Tongue (tissue), 2 donors: ENCODE measurements around the genes APH1A and CIART.

- RAMPAGE, long total RNA, result no peak
These were observed 104.9 kb upstream of the NOTCH2NLC start for GRCh38 chr1:149285451-149286056.

GRCh38 chr1:149607698-149608398 is 24.2 kb downstream of the PPIAL4C start:
- RAMPAGE, long total RNA, result no peak

- RAMPAGE, long total RNA, result no peak
These were observed 24.8 kb downstream of the PPIAL4C start for GRCh38 chr1:149608558-149608802.

GRCh38 chr1:149692742-149692963 is 89.8 kb upstream of the FCGR1A start:
- RAMPAGE, long total RNA, result no peak

DNA sequence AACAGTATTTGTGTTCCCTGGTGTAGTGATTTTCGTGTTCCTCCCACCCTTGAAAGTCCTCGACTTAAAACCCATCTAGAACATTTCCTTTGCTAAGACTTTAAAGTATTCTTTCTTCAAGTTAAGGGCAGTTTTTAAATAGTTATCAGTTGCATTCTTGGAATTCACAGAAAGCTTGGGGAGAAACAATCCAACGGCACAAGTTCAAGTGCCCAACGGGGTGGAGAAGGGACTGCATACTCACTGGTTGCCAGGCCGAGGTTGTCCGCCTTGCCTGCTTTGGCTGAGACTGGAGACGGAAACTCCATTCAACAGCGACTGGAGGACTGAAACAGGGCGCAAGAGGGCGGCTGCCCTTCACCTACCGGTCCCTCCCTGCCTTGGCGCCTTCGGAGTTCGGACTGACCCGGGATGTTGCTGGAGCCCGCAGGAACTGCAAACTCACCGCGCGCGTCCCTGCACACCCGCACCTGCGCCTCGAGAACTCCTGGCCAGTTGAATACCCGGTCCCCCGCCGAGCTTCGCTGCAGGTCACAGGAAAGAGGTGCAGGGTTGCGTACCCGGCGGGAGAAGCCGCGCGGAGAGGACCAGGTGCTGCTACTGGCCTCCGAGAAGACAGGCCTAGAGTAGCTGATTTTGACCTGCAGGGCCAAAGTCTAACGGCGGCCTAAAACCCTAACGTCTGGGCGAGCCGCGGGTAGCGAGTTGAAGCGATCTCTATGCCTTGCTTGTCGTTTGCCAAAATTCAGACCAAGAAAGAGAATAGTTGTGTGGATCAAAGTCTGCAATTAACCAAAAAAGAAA is 35.6 kb upstream of the FCGR1A start:
- RAMPAGE, long total RNA, result no peak

DNA sequence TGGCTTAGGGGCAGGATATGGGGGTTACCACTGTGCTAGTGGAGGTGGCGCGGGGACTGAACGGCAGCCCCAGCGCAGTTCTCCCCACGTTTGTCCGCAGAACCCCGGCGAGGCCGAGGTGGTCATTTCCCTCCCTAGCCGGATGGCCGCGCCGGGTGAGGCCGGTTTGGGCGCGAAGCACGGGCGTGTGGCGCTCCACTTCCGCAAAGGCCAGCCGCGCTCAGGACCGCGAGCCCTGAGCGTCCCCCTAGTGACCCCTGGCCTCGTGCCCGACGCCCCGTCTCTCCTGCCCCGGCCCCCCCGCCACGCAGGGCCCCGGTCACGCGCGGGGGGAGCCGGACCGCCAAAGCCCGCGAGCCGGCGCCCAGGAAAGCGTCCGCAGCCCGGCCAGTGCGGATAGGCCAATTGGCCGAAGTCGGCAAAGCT is 860 bp downstream of the H3C14 start:
- RAMPAGE, long total RNA, result no peak

DNA sequence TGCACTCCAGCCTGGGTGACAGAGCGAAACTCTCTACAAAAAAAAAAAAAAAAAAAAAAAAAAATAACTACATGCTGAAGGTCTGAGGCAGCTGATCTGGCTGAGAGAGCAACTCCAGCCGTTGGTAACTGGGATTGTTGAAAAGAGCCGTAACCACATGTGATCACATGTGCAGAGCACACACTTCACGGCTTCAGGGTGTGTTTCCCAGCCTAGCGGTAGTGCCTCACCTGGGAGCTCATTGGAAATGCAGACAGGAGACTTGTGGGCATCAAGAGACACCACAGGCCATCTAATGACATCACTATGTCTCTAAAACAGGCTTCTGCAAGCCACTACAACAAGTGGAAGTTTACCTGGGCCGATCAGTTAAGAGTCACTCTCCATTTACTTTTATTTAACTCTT is 11.8 kb upstream of the OTUD7B start:
- RAMPAGE, long total RNA, result no peak

- RAMPAGE, long total RNA, result no peak
These were observed 26.3 kb downstream of the VPS45 start for GRCh38 chr1:150093837-150094239.

- RAMPAGE, long total RNA, result no peak
These were observed 40.2 kb upstream of the PLEKHO1 start for GRCh38 chr1:150109508-150109974.

- RAMPAGE, long total RNA, result no peak
These were observed 4.3 kb downstream of the PLEKHO1 start for GRCh38 chr1:150153965-150154439.

DNA sequence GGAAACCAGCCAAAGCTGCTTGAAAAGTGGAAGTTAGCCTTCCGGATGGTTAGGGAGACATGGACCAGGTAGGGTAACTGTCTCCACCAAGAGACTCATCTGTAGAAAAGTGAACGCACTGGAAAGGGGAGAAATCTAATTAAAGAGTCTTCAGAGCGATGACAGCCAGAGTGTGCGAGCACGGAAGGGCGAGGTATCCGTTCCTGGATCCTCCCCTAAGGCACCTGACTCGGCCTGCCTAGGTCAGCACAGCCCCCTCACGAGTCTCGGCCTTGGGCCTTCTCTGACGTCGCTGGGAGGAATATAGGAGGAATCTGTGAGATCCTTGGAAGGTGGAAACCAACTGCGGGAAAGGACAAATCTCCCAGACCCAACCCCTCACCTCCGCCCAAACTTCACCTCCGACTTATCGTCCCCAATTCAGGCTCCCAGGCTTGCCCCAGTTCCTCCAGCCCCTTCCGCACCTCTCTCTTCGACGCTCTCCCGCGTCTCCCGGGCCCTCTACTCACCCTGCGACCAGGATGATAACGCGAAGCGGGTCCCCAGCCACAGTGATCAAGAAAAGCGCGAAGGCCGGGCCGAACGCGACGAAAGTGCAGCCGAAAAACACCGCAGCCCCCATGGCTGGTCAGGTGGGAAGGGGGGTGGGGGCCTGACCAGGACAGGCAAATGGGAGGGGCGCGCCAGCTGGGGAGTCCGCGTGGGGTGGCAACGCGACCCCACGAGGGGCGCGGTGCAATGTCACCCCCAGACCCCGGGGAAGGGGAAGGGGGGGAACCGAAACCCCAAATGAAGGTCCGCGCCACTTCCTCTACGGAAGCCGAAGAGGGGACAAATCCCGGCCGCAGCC is at the start of gene APH1A:
Gene APH1A, minus strand, starts transcription at position 828 of the 850 bp plus-strand sequence.
- RAMPAGE, long total RNA, result start-site peak on the minus strand centred at position 791 of the sequence, 85 bp wide, 28 and 90 reads in 2 replicates

DNA sequence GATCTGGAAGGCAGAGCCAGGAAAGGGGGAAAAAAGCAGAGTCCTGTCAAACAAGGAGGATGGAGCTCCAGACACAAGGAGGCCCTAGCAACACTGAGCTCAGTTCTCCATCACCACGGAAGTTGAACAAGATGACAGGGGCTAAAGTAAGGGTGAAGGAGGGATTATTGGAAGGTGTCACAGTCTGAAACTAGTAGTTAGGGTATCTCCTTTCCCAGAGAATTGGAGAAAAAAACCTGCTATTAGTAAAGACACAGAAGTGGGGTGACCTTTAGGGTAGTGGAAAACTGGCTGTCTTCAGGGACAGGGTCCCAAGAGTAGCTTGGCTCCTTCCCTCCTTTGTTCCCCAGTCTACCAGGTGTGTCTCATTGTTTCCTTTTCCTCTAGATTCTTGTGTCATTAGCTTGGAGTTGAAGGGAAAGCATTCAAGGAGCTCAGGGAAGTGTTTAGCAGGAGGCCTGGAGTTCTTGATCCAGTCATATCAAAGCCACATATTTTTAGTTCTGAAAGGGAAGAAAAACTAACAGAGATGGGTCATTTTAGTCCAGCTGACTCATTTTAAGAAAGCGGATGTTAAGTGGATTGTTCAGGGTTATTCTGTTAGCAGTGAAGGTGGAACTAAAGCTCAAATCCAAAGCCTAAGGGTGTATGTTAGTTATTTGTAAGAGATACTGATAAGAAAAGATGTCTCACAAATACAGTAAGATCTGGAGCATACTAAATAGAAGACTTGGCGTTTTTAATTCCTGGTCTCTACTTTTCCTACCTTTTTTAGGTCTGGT is 619 bp downstream of the C1orf54 start:
- RAMPAGE, long total RNA, result no peak

- RAMPAGE, long total RNA, result no peak
These were observed 555 bp upstream of the CIART start for GRCh38 chr1:150281565-150282433.

- RAMPAGE, long total RNA, result no peak
These were observed at the start of gene CIART for GRCh38 chr1:150282434-150282644. TSS of gene CIART (plus strand) at chr1:150282554.

DNA sequence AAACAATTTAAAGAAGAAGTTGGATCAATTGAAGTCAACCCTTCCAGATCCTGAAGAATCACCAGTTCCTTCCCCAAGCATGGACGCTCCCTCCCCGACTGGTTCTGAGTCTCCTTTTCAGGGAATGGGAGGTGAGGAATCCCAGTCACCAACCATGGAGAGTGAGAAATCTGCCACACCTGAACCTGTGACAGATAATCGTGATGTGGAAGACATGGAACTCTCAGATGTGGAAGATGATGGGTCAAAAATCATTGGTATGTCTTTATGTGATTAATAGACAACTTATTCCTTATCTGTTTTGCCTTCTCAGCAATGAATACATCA is 29.9 kb upstream of the TARS2 start:
- RAMPAGE, long total RNA, result no peak

DNA sequence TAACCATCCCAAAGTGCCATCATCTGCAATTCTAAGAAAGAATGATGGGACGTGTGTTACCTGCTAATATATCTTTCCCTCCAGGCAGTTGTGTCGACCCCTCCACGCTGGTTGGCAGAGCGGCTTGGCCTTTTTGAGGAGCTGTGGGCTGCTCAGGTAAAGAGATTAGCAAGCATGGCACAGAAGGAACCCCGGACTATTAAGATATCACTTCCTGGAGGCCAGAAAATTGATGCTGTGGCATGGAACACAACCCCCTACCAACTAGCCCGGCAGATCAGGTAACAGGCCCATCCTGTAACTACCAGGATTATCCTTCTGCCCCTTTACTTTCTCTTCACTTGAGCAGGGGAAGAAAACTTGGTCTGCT is 540 bp downstream of the TARS2 start:
- RAMPAGE, long total RNA, result no peak

DNA sequence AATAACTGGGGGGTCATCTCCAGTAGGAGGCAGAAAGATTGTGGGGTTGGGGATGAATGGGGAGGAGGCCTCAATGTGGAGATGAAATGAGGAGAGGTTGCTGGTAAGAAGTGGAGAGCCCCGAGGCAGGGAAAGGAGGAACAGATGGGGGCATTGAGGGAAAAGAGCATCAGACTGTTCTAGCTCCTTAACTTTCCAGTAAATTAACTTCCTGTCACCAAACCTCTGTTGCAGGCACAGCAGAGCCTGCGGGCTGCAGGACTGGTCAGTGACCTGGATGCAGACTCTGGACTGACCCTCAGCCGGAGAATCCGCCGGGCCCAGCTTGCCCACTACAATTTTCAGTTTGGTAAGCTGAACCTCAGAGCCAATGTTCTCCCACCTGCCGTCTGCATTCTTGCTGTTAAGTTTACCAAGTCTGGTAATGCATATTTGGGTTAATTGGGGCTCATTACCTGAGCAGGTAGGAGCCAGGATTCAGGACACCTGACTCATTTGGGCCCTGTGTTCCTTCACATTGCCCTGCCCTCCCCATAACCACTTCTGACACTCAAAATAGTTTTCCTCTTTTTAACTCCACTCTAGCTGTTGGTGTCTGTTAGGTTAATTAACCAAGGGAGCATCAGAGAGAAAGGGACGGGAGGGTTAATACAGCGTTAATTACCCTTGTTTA is 2.4 kb upstream of the ECM1 start:
- RAMPAGE, long total RNA, result no peak

GRCh38 chr1:150545180-150546225 is 3.7 kb upstream of the ADAMTSL4 start:
- RAMPAGE, long total RNA, result no peak

DNA sequence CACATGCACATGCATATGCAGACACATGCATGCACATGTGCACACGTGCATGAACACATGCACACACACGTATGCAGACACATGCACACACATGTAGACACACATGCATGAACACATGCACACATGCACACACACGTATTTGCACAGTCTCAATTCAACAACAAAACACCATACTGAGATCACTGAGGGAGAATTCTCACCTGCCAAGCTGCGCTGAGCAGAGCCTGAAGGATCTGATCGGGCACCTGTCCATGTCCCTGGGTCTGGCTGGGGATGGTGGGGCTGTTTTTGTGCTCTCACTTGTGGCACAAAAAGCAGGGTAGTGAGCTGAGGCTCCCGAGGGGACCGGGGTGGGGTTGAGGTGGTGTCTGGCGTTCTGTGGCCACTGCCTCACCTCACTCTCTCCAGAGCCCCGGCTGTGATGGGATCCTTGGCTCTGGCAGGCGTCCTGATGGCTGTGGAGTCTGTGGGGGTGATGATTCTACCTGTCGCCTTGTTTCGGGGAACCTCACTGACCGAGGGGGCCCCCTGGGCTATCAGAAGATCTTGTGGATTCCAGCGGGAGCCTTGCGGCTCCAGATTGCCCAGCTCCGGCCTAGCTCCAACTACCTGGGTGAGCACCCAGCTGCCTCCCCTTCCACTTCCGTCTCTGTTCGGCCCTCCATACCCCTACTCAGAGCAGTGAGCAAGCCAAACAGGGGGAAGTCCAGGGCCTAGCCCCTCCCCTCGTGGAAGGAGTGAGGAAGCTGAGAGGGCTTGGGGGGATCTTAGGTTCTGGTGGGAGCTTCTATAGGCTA is 6.7 kb downstream of the ADAMTSL4 start:
- RAMPAGE, long total RNA, result no peak

DNA sequence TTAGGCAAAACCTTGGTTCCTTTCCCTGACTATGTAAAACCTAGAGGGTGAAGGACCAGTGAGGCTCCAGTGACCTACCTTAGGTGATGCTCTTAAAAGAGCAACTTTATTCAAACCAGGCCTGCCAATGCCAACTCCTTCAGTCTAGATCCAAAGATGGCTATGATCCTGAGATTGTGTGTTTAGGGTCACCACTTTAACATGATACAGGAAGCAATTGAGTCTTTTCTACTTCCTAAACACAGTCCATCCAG is 10.8 kb downstream of the MCL1 start:
- RAMPAGE, long total RNA, result no peak